Metanephros (tissue), 2 donors: ENCODE results near the gene SLC39A10.

- RAMPAGE, long total RNA: no peak
Measured at GRCh38 chr2:191688382-191688851, 10.5 kb downstream of the NABP1 start.

- RAMPAGE, long total RNA: no peak
Measured at GRCh38 chr2:191692351-191693565, 14.8 kb downstream of the NABP1 start.

GRCh38 chr2:191695423-191696569 lies 17.9 kb downstream of the NABP1 start:
- RAMPAGE, long total RNA: no peak

GRCh38 chr2:191702978-191703737 lies 25.2 kb downstream of the NABP1 start:
- RAMPAGE, long total RNA: no peak

GRCh38 chr2:191836550-191837166 lies 10.2 kb downstream of the CAVIN2 start:
- RAMPAGE, long total RNA: no peak

DNA sequence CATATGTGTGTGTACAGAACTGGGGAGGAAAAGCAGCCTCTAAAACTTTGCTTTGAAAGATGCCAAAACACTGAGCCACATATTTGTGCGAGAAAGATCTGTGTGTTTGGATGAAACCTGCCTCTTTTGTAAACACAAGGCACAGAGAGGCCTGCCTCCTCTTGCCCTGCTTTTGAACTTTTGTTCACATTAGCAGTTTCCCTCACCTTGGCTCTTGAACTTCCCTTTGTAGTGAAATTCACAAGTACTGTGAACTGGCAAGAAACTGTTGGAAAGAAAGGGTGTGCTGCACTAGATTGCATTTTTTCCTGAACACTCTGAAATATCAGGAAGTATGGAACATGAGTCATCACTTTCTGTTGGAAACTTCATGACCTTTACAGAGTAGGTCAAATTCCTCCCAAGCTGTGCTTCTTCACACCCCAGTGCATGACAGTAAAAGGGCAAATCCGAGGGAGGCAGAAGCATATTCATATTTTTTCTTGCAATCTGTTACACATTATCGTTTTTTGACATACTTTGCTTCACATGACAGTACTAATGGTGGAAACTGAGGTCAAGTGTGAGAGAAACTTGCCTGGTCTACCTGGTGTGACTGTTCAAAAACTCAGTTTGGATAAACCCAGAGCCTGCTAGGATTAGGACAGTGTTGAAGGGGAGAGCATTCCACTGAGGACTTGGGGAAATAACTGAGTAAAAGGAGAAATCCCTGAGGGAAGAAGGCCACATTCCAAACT lies 20.1 kb upstream of the CAVIN2 start:
- RAMPAGE, long total RNA: no peak

DNA sequence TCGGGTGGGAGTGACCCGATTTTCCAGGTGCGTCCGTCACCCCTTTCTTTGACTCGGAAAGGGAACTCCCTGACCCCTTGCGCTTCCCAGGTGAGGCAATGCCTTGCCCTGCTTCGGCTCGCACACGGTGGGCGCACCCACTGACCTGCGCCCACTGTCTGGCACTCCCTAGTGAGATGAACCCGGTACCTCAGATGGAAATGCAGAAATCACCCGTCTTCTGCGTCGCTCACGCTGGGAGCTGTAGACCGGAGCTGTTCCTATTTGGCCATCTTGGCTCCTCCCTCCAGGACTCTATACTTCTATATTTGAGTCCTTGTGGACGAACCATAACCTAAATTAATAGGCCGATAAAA lies 583.8 kb upstream of the SLC39A10 start:
- RAMPAGE, long total RNA: no peak

GRCh38 chr2:195561216-195561733 lies 95.8 kb upstream of the SLC39A10 start:
- RAMPAGE, long total RNA: no peak

DNA sequence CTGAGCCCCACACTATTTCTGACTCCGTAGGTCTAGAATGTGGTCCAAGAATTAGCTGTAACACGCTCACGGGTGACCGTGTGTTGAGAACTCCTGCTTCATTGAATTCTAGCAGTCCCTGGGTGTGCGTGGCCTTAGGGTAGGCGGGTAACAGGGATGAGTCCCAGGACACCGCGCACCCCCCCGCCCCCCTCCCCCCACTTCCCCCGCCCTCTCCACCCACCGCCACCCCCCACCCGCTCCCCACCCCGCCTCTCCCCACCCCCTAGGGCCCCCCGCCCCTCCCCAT lies 94.1 kb upstream of the SLC39A10 start:
- RAMPAGE, long total RNA: no peak

DNA sequence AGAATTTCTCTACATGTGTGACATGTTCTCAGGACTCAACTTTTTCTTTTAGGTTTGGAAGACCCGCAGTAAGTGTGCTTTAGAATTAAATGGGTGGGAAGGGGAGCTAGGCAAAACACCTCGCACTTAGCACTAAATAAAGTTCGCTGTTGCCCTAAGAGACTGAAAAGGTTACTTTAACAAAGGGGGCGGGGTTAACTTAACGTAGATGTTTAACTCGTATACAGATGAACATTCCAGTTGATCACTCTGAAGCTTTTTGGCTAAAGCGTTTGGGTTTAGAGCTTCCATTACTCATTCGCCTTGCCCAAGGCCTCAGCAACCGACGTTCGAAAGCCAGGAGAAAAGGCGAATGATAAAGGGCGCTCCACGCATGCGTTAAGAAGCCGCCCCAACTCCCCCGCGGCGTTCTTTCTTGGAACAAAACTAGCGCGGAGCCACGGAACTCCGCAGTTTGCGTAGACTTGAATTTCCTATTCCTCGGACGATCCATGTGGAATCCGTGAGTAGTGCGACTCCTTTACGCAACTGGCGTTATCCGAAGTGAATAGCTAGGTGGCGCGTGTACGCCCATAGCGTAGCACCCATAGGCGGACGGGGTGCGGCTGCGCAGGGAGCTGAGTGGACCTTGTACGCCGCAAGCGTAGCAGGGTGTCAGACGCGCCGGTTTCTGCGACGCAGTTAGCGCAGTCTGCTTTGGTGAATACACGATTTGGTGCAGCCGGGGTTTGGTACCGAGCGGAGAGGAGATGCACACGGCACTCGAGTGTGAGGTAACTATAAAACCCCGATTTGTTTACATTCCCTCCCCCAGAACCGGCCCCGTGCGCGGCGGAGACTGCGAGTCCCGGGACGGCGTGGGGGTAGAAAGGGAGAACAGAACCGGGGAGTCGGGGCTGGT lies at the start of gene SLC39A10:
Gene SLC39A10 (plus strand): TSS at position 718 of the 901 bp plus-strand sequence.
- RAMPAGE, long total RNA: start-site peak on the plus strand centred at position 680 of the sequence, 153 bp wide, 2,448 and 255 reads in 2 replicates

DNA sequence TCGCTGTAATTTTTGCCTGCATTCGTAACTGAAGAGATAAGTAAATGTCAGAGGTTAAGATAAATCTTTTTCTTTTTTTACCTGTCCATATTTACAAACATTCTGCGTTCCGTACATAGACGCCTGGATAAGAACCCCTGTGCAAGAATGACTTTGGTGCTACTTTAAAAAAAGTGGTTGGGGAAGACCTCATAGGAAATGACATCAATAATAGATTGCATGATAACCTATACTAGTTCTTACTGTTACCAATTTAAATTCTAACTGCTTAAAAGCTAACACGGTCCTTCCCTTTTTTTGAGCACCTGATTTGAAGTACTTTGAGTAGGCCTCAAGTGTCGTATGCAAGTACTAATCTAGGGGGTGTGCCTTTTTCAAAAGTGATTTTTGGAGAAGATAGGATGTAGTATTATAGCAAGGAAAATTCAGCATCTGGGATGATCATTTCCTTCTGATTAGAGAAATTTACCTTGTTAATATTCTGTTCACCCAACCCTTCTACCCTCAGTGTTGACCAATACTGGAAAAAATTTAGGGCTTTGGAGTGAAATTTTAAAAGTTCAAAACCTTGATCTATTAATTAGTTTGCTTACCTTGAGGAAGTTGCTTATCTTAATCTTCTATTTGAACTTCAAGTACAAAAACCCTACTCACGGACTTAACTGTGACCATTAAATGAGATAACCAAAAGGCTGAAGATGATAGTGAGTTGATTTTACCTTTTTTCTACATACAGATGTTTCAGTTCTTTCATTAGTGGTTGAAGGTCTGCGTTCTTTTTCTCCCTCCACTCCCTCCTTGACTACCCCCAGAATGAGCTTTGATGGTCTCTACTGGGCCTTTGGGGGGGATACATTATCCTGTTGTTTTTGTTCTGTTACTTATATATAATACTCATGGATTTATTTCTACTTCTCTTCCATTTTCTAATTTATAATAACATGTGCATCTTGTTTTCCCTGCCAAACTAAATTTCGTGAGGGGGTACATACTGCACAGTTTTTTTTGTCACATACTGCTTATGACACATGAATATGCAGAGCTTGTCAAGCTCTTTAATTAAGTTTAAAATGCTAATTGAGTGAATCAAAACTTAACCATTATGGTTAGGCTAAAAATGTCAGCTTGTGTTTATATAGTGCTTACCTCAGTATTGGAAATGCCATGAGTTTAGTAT lies 2.4 kb downstream of the SLC39A10 start:
- RAMPAGE, long total RNA: no peak

GRCh38 chr2:196149638-196150483 lies 21.5 kb downstream of the STK17B start:
- RAMPAGE, long total RNA: no peak

DNA sequence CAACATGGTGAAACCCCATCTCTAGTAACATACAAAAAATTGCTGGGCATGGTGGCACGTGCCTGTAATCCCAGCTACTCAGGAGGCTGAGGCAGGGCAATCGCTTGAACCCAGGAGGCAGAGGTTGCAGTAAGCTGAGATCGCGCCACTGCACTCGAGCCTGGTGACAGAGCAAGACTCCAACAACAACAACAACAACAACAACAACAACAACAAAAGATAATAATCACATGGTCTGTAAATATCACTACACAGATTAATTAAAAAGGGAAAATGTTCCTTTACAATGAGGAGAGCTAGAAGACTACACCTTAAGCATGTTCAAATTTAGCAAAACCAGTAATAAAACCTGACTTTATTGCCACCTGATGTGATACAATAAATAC lies 17.3 kb downstream of the STK17B start:
- RAMPAGE, long total RNA: no peak

DNA sequence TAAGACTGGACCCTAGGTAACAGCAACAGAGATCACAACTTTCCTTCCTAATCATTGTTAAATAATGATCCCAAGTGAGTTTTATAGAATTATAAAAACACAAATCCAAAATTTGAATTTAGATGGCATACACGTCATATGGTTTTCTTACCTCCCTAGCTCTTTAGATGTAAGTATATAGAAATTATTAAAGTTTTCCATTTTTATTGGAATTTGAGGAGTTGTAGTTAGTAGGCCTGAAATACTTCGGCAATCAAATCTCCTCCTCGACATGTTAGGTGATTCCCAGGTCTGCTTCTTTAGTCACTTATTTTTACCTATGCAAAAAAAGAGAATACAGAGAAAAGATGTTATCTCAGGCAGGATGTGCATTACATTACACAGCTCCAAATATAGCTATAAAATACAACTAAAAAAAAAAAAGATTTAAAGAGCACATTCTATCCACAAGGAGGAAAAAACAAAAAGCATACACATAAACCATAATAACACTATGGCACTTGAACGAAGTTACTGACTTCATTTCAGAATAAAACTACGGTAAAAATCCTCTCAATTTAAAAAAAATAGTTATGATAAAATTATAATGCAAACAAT lies 8.2 kb downstream of the STK17B start:
- RAMPAGE, long total RNA: no peak

DNA sequence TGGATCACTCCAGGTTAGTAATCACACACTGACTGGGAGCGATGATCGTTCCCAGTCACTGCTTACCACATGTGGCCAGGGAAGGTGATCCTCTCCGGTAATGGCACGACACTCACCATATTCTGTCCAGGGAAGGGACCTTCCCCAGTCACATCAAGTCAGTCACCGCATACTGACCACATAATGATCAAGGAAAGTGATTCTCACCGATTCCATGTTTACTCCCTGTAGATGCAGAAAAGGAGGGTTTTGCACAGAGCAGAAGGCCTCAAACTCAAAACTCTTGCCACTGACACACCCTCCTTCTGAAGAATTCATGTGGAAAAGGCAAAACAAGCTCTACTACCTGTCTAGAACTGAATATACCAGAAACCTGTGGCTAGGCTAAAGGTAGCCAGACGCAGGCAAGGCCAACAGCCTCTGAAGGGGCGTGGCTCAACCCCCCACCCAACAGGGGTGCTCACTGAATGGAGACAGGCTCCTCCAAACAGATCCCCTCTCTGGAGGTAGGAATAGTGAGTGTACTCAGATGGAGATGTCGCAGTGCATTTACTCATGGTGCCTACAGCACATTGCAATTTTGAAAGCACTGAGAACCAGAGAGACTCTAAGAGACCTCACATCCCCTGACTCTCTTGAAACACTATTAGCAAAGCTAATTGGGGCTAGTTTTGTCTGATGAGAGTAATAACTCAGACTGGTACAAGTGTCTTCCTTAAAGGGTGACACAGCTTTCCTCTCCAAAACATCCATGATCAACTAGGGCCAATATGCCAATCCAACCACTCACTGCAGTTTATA lies 3.0 kb upstream of the STK17B start:
- RAMPAGE, long total RNA: no peak

- RAMPAGE, long total RNA: no peak
Measured at GRCh38 chr2:196183640-196184178, 12.3 kb upstream of the STK17B start.

GRCh38 chr2:196601358-196601930 lies 8.1 kb upstream of the HECW2 start:
- RAMPAGE, long total RNA: no peak

DNA sequence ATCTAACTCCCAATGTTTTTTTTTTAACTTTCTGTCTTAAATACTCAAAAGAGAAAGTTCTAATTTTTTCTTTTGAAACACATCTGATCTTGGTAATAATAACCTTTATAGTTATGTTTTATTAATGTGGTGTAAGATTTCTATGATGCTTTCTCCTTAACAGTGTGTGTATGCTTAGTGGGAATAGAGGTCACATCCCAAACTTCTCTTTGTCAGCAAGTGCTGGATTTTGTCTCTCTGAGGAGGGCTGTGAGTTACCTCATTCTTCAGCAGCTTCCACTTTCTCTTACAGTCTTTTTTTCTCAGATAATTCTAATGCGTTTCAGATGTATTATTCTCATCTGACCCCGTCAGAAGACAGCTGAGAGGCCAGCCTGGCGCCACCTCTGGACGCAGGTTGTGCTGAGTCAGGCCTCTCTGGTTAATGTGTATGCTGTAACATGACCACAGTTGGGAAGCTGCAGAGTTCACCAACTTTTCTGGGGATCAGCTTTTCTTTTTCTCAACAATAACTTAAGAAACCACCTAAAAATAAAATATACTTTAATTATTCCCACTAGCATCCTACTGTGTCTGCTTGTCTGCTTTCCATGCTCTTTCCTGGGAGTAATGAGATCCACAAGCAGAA lies 79.4 kb downstream of the CCDC150 start:
- RAMPAGE, long total RNA: no peak

- RAMPAGE, long total RNA: no peak
Measured at GRCh38 chr2:196905383-196905735, 21.1 kb downstream of the PGAP1 start.

DNA sequence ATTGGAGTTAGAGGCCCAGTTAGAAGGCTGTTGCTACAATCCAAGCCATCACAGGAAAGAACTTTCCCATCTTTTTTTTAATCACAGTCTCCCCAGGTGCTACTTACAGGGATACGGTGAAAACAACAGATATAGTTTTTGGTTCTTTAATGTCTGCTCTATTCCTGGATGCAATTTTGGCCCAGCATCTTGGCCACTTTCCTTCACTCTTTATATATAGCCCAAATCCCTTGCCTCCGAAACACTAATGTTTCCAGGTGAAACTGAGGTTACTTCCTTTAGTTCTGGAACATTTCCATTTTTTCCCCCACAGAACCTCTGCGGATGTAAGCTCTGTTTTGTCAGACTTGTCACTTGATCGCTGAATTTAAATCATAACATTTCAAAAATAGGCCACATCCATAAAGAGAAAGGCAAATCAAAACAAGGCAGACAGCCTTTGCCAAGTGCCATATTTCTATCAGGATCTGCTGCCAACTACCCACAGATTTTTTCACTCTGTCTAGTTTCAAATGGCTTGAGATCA lies 115.1 kb downstream of the ANKRD44 start:
- RAMPAGE, long total RNA: no peak